Cardiac ventricle fibroblast (primary cell): ENCODE measurements around the genes PTGES2, URM1 and CERCAM.

- RAMPAGE, long total RNA, result no peak
These were observed 6.9 kb upstream of the AK1 start for GRCh38 chr9:127884312-127884876.

GRCh38 chr9:127898733-127899506 is 483 bp downstream of the ST6GALNAC6 start:
- RAMPAGE, long total RNA, result no peak

DNA sequence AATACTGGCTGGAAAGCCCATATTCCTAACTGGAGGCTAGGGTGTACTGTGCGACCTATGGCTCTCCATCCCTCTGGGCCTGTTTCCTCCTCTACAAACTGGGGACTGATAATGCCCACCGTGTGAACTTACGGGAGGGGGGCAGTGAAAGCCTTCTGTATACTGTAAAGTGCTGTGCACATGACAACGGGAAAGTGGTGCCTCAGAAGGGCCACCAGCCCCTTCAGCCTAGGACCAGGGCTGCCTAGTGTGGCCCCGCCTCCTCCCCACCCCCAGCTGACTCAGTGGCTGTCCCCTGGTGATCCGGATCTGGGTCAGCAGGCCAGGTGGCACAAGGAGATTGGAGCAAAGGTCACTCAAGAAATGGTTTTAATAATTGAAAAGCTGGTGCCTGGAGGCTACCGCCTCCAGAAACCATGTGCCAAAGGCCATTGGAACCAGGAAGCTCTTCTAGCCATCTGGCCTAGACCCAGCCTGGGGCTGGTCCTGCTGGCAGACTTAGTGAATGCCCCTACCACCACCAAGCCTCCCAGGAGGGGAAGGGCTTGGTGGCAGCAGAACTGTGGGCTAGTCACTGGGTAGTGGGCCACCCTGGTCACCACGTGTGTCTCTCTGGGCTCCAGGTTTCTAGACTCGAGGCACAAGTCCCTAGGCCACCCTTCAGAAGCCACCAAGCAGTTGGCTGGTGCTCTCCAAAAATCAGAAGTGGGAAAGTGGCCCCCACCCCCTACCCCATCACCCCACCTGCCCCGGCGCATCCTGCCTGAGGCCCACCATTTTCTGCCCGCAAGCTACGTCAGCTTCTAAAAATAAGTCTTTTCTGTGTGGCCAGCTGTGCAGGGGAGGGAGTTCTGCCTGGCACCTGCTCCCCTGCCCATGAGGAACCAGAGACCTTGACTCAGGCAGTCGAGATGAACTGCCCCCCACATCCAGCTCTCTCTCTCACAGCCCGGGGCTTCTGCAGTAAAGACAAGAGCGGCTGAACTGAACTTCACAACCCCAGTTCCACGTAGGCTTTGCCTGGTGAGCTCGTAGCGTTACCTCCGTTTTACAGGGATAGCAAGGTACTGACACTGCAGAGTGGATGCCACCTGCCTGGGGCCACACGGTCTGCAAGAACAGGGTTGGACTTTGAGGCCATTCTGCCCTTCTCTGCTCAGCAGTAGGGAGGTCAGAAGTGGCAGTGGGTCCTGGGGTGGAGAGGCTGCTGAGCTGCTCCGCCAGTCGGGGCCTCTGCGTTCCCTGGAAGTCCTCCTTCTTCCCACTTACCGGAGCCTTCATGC is 1.3 kb downstream of the ST6GALNAC4 start:
- RAMPAGE, long total RNA, result no peak

DNA sequence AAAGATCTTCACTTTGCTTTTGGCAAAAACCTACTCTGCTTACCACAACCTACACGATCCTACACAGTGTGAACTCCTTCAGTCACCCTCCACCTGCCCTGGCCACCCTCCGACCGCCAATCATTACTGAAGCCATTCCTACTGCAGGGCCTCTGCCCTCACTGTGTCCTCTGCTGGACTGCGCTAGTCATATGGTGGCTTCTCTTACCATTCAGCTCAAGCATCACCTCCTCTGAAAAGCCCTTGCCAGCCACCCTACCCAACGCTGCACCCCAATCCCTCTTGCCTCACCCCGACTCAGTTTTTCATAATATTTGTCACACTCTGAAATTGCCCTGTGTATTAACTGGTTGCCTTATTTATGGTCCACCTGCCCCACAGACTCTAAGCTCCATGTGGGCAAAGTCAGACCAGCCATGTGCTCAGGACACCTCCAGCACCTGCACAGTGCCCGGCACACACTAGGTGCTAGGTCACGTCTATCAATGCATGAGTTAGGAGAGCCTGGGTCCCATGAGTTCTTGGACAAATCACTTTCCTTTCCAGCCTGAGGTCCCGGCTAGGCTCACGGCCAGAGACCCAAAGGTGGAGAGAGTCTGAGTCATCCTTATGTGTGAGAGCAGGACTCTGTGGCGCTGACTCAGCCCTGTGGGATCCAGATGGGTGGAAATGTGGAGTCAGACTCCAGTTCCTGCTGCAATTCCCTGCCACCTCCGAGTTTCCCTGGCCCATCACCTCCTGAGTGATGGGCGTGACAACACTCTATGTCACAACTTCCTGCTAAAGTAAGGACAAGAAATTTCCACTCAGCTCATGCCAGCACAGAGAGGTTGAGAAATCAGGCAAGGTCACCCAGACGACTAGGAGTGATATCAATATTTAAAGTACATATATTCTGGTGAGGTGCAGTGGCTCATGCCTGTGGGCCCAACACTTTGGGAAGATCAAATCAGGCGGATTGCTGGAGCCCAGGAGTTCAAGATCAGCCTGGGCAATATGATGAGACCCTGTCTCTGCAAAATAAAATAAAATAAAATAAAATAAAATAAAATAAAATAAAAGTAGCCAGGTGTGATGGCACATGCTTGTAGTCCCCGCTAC is 2.4 kb upstream of the ST6GALNAC4 start:
- RAMPAGE, long total RNA, result no peak

DNA sequence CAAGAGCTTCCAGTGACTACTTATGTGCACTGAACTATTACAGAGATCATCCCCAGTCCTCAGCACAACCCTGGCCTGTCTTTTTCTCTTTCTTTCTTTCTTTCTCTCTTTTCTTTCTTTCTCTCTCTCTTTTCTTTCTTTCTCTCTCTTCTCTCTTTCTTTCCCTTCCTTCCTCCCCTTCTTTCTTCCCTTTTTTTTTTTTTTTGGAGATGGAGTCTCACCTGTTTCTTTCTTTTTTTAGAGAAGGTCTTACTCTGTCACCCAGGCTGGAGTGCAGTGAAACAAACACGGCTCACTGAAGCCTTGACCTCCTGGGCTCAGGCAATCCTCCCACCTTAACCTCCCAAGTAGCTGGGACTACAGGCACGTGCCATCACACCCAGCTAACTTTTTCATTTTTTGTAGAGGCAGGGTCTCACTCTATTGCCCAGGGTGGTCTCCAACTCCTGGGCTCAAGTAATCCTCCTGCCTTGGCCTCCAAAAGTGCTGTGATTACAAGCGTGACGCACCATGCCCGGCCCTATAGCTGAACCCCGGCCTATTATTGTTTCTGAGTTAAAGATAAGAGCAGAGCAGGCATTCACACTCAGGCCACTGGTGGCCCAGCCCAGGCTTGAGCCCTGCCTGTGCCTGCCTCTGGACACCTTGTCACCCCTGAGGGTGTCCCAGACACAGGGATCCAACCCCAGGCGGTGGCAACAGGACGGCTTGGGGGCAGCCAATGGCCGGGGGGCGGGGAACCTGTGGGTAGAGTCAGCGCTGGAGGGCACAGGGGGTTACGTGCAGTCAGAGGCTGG is 4.3 kb downstream of the PIP5KL1 start:
- RAMPAGE, long total RNA, result no peak

DNA sequence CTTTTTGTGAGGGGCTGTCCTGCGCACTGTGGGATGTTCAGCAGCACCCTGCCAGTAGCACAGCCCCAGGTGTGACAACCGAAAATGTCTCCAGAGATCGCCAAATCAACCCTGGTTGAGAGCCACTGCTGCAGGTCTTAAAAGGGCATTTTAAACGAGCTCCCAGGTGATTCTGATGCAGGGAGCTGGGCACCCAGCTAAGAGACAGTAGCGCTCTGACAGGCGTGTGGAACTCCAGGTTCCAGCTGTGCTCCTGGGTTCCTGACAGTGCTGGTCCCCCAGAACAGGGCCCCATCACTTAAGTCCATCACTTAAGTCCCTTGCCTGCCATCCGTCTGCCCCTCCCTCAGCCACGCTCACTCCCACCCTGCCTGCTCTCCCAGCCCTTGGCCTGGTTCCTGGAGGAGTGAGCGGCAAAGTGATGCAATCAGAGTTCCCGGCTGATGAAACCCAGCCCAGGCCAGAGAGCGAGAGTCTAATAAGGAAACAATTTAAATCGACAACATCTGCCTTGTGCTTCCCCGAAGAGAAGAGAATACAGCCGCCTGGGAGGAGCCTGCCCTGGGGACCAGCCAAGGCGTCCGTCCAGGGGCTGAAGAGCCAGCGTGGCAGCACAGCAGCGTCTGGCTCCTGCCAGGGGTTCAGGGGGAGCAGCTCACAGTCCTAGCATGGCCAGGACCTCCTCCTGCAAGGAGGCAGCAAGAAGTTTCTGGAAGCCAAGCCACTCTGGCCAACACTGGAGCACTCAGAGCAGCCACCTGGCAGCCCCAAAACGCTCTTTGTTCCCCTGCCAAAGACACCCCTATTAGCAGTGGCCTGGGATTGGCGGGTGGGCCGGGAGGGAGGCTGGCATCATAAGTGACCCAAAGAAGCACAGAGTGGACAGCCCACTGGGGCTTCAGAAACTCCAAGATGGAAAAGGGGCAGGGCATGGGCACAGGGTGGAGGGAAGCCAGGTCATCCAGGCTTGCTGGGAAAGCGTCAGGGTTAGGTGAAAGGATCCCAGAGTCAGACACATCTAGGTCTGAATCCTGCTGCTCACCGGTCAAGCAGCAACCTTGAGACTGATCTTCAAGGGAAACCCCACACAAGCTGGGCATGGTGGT is 15.2 kb downstream of the EEIG1 start:
- RAMPAGE, long total RNA, result no peak

DNA sequence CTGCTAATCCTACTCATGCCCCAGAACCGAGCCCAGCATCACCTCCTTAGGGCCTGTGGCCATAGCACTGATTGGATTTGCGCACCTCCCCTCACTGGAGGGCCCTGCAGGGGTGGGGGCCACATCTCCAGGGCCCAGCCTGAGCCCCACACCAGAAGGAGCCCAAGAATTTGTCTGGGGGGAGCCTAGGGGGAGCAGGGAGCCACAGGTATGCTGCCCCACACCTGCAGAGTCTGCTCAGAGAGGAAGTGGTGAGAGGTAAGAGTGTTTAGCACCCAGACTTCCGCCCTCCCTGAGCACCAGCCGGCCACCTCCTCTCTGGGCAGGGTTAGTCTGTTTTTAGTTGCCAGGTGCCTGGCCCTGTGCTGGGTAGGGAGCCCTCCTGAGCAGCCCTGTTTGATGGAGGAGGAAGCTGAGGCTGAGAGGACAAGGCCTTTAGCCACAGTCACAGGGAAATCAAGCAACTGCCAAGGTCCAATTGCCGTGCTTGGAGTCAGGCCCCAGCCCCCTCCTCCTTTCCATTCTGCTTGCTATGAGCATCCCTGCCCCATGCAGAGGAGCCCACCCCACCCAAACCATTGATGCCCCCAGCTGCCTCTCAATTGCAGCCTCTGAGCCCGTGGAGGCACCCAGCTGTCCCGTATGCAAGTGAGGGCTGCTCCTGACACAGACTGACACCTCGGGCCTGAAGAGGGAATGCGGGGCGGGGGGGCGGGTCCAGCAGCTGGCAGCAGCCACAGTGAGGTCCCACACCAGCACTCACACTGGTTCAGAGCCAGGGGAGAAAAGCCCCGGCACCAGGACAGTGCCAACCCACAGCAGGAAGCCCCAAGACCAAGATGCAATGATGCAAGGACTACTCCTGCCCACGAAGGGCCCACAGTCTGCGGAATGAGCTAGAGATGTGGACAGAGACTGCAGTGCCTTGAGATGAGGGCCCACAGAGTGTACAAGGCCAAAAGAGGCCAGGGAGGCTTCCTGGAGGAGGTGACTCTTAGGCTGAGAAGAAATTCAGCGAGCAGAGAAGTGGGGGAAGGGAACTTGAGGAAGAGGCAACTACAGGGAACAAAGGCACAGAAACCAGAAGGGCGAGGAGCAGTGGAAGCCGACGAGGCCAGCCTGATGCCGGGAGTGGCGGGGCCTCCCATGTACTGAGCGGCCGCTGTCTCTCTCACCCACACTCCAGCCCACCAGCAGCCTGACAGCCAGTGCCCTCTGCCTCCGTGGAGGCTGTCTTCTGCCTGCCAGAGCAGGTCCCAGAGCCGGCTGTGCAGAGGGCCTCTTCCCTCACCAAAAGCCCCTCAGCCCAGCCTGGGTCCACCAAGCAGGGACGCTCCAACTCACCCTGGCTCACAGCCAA is 9.5 kb downstream of the EEIG1 start:
- RAMPAGE, long total RNA, result no peak

DNA sequence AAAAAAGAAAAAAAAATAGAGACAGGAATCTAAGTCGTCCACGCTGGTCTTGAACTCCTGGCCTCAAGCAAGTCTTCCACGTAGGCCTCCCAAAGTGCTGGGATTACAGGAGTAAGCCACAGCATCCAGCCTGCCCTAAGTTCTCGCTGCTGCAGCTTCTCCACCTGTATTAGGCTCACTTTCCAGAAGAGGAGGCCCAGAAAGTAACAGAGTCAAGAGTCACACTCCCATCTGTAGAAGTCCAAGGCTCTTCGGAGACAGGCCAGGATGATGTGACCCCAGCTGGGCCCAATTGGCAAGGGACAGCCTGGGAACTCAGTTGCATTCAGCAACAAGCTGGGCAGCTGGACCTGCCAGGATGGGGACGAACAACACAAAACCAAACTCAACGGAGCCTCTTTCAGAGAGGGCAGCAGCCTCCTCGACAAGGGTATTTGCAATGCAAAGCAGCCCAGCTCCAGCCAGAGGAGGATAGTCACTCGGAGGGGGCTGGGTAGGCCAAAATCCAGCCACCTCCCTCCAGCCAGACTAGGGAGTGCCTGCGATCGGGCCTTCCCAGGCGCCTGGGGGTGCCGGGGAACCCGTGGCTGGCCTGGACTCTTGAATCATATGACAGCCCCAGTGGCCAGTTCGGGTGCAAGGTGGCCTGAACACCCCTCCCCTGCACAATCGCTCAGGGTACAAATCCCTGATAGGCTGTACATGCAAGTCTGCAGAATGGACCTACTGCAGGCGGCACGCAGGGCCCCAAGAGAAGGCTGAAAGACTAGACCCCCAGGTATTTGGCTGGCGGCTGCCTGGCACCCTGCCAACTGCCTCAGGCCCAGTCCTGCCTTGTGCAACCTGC is 1.5 kb downstream of the EEIG1 start:
- RAMPAGE, long total RNA, result no peak

DNA sequence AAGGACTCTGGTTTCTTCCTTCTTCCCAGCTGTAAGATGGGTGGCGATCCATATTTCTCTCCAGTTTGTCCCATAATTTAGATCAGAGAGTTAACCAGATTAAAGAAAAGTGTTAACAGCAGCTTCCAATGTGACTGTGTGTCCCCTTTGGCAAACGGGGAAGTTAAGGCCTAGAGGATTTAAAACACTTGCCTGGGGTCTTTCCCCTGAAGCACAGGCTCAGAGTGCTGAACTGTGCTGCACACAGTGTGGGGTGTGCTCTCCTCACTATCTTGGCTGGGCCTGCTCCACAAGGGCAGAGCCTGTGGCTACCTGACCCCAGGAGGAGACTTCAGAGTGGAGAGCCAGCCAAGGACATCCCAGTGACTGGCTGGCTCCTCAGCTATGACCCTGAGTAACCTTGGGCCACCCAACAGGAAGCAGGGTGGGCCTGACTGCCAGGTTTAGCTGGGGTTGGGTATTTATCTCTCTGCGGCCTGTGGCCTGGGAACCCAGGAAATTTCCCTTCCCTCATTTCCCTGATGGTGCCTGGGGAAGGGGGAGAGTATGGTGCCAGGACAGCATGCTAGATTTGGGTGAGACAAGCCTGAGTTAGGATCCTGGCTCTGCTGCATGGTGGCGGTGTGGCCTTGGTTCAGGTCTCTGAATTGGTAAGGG is 2.1 kb upstream of the EEIG1 start:
- RAMPAGE, long total RNA, result no peak

DNA sequence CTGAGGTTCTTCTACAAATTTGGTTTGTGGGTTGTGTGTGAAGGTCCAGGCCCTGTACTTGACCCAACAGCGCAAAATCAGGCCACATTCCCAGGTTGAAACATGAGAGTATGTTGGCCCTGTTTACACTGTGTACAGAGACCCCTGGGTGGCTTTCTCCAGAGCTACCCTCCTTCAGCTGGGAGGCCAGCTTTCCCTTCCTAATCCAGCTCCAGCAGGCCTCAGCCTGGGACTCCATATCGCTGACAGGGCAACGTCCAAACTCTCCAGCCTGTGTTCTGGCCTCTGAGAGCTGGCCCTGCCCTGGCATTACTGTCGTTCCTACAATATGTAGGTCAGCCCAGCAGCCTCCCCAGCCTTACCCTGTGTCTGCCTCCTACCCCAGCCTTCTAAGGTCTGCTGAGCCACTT is 8.2 kb upstream of the EEIG1 start:
- RAMPAGE, long total RNA, result no peak

- RAMPAGE, long total RNA, result no peak
These were observed 42.5 kb downstream of the NAIF1 start for GRCh38 chr9:128024639-128025058.

- RAMPAGE, long total RNA, result no peak
These were observed at the start of gene PTGES2 for GRCh38 chr9:128127154-128127841. Gene PTGES2, minus strand, starts transcription at chr9:128127729.

- RAMPAGE, long total RNA, result no peak
These were observed 801 bp downstream of the CIZ1 start for GRCh38 chr9:128190505-128191036.

DNA sequence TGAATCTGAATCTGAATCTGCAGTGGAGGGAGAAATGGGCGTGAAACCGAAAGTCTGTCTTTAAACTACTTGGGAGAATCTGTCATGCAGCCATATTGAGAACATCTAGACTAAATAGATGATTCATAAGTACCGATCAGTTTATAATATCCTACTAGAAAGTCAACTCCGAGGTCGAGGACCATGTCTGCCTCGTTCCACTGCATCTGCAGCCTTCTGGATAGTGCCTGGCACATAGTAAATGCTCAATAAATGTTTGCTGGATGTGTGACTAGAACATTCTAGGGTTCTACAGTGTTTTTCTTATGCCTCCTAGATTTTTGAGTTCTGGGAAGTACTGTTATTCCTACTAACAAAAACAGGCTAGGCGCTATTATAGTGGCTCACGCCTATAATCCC is 668 bp downstream of the COQ4 start:
- RAMPAGE, long total RNA, result no peak

- RAMPAGE, long total RNA, result no peak
These were observed 1.1 kb downstream of the SLC27A4 start for GRCh38 chr9:128341411-128341890.

DNA sequence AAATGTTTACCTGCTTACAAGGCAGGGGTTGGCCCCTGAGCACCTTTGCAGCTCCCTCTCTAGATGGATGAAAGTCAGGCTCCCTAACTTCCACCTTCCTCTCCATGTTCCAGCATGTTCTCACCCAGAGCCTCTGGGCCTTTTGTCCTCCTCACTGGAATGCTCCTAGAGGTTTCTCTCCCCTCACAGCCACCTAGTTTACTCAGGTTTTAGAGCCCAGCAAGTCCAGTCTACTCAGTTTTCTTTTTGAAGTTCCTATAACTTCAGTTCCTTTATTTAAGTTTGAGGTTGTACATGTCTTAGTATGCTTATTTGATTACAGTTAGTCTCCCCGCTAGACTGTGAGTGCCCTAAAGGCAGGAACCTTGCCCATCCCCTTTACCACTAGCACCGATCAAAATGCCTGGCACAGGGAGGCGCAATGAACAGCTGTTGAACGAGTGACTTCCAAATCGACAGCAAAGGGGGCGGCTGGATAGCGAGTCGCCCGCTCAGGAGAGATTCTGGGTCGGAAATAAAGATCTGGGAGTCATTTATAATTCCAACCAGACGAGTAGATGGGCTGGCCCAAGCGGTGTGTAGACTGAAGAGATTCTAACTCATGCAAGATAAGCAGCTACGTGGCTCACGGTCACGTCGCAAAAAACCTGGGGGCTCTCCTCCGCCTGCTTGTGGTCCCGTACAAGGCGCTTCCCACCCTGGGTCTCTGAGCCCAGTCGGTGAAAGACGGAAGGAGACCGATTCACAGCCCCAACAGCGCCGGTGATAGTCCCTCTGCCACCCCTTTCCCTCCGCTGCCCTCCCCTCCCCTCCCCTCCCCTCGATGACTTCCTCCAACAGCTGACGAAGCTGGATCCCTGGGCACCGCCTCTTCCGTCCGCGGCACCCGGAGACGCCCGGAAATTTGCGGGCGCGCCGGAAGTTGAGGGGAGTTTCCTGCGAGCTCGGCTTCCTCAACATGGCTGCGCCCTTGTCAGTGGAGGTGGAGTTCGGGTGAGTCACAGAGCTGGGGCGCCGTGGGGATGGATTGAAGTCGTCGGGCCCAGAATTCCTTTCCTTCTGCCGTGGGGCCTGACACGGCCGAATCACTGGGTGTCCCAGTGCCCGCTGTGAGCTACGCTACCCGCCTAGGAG is at the start of gene URM1:
Gene URM1 (plus strand): TSS at position 952 of the 1,134 bp plus-strand sequence.
- RAMPAGE, long total RNA, result start-site peak on the plus strand centred at position 949 of the sequence, 16 bp wide, 68 and 46 reads in 2 replicates

GRCh38 chr9:128420087-128420686 is 470 bp upstream of the CERCAM start:
- RAMPAGE, long total RNA, result no peak

DNA sequence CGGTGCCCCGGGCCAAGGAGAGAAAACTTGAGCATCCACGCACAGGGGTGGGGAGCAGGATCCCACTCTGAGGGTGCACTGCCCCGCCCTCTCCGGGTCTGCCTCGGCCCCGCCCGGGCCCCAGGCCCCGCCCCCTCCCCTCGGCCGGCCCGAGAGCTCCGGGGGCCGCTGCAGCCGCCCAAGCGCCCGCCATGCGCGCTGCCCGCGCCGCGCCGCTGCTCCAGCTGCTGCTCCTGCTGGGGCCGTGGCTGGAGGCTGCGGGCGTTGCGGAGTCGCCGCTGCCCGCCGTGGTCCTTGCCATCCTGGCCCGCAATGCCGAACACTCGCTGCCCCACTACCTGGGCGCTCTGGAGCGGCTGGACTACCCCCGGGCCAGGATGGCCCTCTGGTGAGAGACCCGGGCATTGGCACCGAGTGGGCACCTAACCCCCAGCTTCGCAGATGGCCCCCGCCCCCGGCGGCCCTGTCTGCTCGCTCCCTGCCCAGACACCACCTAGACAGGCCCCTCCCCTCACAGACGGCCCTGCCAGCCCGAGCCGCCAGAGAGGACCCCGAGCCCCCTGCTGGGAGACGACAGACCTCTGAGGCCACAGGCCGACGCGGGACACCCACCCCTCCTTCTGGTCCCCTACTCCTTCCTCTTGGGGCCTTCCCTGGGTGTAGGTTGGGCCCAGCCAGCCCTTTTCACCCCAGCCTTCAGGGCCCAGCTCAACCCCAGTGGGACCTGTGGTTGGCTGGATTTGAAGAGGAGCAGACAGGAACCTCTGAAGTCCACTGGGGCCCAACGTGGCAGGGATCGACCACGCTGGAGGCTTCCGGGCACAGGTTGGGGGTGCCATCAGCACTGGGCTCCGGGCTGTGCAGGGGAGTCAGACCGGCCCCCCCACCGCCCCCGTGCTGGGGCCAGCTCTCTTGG is at the start of gene CERCAM:
Gene CERCAM (plus strand): TSS at position 171 of the 916 bp plus-strand sequence.
- RAMPAGE, long total RNA, result no peak

GRCh38 chr9:128629199-128629864 is 27.3 kb downstream of the DYNC2I2 start:
- RAMPAGE, long total RNA, result no peak

DNA sequence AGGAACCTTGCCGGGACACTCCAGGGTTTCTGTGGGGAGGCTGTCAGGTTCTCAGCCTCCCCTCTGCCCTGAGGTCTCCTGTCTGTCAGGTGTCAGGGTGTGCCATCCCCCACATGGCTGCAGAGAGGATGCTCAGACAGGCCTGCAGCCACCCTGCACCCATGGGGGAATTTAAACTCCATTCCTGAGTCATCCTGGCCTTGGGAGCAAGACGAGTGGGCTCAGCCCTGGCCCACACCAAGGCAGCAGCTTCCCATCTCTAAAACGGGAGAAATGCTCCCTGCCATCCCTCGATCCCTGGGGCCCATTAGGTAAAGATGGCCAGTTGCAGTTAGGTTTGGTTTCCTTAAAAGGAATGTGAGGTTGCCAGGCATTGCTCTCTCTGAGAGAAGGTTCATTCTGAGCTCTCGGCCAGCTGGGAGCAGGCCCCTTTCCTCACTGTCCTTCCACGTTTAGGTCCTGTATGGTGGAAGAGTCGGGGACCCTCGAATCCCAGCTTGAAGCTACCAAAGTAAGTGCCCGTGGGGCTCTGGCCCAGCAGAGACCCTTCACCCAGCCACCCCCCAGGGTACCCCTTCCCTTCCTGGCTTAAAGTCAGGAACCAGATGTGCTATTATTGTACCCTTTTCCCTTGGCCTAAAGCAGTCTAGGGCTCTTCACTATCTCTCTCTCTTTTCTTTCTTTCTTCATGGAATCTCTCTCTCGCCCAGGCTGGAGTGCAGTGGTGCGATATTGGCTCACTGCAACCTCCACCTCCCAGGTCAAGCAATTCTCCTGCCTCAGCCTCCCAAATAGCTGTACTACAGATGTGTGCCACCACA is 26.6 kb downstream of the DYNC2I2 start:
- RAMPAGE, long total RNA, result no peak